Stomach (tissue), 7 donors: ENCODE measurements around the gene MRGPRF.

DNA sequence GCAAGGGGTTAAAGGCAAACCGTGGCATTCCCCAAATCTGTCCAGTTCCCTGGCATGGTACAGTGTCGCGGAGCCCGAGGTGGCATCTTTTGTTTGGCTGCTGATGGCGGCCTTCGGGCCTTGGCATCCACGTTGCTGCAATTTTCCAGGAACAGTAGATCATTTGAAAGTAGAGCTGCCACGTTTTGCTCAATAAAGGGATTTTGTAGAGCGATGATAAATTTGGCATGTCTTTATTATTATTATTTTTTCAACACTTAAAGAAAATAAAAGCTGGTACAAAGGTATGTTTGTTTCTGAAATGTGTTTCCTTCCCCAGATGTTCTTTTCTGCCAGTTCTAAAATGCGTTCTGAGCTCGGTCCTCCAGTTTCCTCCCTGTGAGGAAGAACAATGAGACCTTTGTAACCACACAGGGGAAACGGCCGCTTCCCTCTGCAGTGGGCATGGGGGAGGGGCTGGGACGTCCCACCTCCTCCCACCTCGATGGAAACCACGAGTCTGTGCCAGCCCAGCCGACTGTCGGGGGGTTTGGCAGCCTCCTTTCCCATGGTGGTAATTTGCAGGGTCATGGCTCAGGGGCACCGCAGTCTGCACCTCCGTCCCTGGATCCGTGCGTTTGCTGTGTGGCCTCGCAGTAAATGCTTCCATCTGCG, 15.8 kb downstream of the LRP5 start:
- PRO-cap = no peak
- RAMPAGE, long total RNA, 5 experiments = no peak in any of the 5 experiments
- RRBS = no CpG with 5 or more reads among the region's 24 CpGs

DNA sequence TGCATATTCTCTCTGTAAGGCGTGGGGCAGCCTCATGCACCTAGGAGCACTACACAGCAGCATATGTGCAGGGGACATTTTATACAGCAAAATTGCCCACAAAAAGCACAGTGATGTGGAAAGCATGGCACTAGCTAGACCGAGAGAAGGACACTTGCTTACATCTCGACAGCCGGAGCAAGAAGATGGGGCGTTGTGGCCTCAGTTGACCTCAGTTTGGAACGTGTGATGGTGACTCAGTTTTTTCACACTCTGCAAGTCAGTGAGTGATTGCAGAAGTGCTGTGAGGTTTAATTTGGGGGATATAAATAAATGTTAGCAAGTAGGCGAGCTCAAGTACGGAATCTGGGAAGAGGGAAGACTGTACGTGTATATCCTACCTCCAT, 23.3 kb downstream of the LRP5 start:
- PRO-cap = no peak
- RAMPAGE, long total RNA, 5 experiments = no peak in any of the 5 experiments
- RRBS = no CpG with 5 or more reads among the region's 9 CpGs

DNA sequence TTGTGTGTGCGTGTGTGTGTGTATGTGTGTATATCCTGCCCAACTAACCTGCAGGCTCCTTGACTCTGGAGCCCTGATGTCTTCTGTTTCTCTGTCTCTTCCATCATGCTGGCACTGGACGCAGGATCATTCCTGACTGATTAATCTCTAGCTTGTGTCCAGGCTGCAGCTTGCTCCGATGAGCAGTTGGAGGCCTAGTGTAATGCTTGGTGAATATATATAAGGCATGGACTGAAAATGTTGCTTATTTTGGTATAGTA, 25.6 kb downstream of the LRP5 start:
- PRO-cap = no peak
- RAMPAGE, long total RNA, 5 experiments = no peak in any of the 5 experiments
- RRBS = no CpG with 5 or more reads among the region's 3 CpGs

GRCh38 chr11:68374087-68374550, 61.7 kb downstream of the LRP5 start:
- PRO-cap = no peak
- RAMPAGE, long total RNA, 5 experiments = no peak in any of the 5 experiments
- RRBS = no CpG with 5 or more reads among the region's 23 CpGs

DNA sequence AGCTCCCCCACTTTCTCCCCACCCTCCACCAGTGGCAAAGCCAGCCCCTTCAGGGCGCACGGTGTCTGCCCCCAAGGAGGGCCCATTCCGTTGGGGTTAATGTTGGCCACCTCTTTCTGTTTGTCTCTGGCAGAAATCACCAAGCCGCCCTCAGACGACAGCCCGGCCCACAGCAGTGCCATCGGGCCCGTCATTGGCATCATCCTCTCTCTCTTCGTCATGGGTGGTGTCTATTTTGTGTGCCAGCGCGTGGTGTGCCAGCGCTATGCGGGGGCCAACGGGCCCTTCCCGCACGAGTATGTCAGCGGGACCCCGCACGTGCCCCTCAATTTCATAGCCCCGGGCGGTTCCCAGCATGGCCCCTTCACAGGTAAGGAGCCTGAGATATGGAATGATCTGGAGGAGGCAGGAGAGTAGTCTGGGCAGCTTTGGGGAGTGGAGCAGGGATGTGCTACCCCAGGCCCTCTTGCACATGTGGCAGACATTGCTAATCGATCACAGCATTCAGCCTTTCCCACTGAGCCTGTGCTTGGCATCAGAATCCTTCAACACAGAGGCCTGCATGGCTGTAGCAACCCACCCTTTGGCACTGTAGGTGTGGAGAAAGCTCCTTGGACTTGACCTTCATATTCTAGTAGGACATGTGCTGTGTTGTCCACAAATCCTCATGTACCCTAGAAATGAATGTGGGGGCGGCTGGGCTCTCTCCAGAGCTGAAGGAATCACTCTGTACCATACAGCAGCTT, 22.1 kb upstream of the PPP6R3 start:
- PRO-cap = no peak
- RAMPAGE, long total RNA, 5 experiments = start-site peak on the plus strand in 2 of 5 experiments, centred at positions 294 to 319 of the sequence, 9 to 22 reads per replicate
- RRBS = no CpG with 5 or more reads among the region's 23 CpGs

DNA sequence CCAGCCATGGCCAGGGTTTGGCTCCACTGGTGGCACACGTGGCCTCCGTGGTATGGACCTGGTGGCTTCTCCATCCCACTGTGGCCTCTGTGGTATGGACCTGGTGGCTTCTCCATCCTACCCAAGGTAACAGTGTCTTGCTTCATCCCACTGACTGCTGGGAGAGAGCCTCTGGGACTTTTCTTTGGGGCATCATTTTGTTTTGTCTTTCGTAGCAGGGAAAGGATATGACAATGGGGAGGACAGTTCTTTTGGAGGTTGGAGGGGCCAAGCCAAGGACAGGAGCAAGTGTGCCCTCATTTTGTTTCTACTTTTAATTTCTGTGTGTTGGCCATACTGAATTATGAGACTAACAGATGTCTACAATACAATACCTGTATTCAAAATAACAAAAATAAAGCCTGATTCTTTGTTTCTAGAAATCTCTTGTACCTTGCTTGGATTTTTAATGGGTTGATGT, 69.4 kb upstream of the GAL start:
- PRO-cap = no peak
- RAMPAGE, long total RNA, 5 experiments = no peak in any of the 5 experiments
- RRBS = no CpG with 5 or more reads among the region's 3 CpGs

DNA sequence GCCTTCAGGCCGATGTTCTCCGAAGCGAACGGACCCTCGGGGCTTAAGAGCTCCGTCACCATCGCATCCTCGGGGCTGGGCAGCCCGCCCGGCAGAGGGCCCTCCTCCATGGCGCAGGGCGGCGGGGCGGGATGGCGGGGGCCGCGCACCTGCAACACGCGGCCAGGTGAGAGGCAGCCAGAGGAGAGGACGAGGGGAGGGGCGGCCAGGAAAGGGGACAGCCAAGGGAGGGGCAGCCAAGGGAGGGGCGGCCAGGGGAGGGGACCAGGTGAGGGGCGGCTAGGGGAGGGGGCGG, 822 bp downstream of the TESMIN start:
- PRO-cap = no peak
- RAMPAGE, long total RNA, 5 experiments = no peak in any of the 5 experiments
- RRBS = no CpG with 5 or more reads among the region's 24 CpGs

DNA sequence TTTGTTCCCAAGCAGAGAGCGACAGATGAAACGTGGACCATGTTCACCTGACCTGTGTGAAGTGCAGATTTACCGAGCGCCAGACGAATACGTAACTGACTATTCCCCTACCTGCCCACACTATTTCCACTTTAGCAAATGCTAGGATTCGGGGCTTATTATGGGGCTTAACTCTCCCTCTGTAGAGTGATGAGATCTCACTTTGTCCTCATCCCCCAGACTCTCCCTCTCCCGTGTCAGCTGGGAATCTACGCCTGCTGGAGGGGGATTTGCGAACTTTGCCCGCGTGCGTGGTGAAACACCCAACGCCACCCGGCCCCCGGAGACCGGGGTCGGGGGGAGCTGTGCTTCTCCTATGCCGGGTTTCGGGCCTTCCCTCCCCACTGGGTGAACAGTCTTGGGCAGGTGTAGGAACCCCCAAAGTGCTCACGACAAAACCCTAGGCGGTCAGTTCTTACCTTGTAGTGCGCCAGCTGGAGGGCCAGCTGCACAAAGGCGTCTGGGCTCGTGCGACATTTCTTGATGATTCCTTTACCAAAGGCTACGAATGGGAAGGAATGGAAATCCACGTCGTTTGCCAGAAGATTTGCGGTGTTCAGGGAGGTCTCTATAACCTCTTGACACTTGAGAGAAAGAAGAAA, 21.6 kb upstream of the TESMIN start:
- PRO-cap = no peak
- RAMPAGE, long total RNA, 5 experiments = start-site peak on the minus strand in 1 of 5 experiments, centred at position 506 of the sequence, 12 reads per replicate
- RRBS = no CpG with 5 or more reads among the region's 30 CpGs

DNA sequence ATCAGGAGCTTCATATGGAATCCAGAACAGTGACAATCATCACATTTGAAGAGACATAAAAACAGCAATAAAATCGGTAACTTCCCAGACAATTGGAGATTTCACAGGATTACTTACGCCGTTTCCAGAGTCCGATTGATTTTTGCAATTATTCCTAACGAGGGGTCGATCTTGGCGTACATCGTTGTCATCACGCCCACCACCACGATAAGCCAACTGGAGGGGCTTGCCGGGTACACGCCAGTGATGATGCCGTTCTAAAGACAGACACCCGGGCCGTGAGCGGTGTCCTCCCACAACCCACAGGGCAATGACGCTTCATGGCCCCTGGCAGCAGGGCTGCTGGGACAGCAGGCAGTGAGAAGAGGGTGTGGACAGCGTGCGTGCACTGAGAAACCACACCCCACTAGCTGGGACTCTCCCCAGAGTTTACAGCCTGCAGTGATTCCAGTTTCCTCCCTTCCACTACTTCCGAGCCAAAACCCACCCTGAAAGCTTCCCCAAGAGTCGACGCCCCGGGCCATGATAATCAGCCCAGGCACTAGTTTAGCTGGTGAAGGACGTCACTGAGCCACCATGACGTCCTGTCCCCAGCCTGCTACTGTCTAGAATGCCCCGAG, 29.3 kb downstream of the CPT1A start:
- PRO-cap = bidirectional peak, plus-strand start at position 544 of the sequence, minus-strand start at position 312 of the sequence
- RAMPAGE, long total RNA, 5 experiments = start-site peak on the minus strand in 1 of 5 experiments, centred at position 202 of the sequence, 10 reads per replicate
- RRBS = 63% methylated on average over 5 of the region's 26 CpGs

GRCh38 chr11:68815235-68815565, 26.5 kb downstream of the CPT1A start:
- PRO-cap = no peak
- RAMPAGE, long total RNA, 5 experiments = start-site peak on the minus strand in 3 of 5 experiments, at chr11:68815359-68815488 at its widest, 5 to 38 reads per replicate
- RRBS = no CpG with 5 or more reads among the region's 8 CpGs

GRCh38 chr11:68843637-68844501, 2.2 kb upstream of the CPT1A start:
- PRO-cap = bidirectional peak, plus-strand start at chr11:68844113, minus-strand start at chr11:68843902
- RAMPAGE, long total RNA, 5 experiments = no peak in any of the 5 experiments
- RRBS = 7% methylated on average over 26 of the region's 59 CpGs

DNA sequence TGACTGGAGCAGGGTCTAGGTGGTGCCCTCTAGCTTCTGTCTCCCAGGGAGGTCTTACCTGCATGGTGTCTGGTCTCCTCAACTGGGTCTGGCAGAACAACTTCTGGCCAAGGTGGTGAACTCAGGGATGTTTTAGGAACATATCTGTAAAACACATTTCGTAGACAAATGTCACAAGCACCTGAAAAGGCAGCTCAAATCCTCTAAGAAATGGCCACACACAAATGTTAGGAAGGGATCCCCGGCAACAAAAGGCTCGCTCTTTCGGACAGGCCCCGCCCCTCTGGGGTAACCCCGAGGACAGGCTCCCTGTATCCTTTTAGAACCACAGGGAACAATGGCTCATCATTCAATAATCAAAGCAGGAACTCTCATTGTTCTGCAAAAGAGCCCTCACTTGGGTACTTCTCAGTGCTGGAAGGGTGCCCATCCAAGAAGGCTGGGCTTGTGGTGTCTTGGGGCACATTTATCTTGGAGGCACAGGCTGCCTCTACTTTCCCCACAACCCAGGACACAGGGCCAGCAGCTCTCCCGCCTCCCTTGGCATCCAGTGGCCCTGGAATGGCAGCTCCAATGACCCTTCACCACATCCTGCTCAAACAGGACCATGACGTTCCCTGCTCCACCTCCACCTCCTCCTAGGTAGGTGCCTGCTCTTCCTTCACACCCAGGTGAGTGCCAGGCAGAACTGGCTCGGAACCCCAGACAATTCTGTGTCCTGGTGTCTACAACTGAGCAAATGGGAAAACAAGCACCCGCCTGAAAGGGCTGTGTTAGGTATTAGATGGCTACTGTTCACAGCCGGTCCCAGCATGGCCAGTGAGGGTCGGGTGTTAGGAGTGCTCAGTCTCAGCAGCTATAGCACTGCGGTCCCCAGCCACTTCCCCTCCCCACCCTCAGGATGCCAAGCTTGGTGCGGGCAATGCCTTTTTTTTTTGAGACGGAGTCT, 5.5 kb downstream of the MRPL21 start:
- PRO-cap = no peak
- RAMPAGE, long total RNA, 5 experiments = no peak in any of the 5 experiments
- RRBS = no CpG with 5 or more reads among the region's 15 CpGs

GRCh38 chr11:68934563-68935132, 31.0 kb downstream of the IGHMBP2 start:
- PRO-cap = no peak
- RAMPAGE, long total RNA, 5 experiments = no peak in any of the 5 experiments
- RRBS = 93% methylated on average over 2 of the region's 16 CpGs

- PRO-cap = no peak
- RAMPAGE, long total RNA, 5 experiments = no peak in any of the 5 experiments
- RRBS = no CpG with 5 or more reads among the region's 11 CpGs
These were observed 17.9 kb downstream of the MRGPRD start for GRCh38 chr11:68962946-68963298.

DNA sequence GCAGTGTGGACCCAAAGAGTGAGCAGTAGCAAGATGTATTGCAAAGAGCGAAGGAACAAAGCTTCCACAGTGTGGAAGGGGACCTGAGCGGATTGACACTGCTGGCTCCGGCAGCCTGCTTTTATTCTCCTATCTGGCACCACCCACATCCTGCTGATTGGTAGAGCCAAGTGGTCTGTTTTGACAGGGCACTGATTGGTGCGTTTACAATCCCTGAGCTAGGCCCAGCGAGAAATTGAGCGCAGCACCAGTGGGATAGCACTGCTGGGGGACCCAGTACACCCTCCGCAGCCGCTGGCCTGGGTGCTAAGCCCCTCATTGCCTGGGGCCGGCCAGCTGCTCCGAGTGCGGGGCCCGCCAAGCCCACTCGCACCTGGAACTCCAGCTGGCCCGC, 6.6 kb downstream of the MRGPRD start:
- PRO-cap = no peak
- RAMPAGE, long total RNA, 5 experiments = no peak in any of the 5 experiments
- RRBS = no CpG with 5 or more reads among the region's 14 CpGs

DNA sequence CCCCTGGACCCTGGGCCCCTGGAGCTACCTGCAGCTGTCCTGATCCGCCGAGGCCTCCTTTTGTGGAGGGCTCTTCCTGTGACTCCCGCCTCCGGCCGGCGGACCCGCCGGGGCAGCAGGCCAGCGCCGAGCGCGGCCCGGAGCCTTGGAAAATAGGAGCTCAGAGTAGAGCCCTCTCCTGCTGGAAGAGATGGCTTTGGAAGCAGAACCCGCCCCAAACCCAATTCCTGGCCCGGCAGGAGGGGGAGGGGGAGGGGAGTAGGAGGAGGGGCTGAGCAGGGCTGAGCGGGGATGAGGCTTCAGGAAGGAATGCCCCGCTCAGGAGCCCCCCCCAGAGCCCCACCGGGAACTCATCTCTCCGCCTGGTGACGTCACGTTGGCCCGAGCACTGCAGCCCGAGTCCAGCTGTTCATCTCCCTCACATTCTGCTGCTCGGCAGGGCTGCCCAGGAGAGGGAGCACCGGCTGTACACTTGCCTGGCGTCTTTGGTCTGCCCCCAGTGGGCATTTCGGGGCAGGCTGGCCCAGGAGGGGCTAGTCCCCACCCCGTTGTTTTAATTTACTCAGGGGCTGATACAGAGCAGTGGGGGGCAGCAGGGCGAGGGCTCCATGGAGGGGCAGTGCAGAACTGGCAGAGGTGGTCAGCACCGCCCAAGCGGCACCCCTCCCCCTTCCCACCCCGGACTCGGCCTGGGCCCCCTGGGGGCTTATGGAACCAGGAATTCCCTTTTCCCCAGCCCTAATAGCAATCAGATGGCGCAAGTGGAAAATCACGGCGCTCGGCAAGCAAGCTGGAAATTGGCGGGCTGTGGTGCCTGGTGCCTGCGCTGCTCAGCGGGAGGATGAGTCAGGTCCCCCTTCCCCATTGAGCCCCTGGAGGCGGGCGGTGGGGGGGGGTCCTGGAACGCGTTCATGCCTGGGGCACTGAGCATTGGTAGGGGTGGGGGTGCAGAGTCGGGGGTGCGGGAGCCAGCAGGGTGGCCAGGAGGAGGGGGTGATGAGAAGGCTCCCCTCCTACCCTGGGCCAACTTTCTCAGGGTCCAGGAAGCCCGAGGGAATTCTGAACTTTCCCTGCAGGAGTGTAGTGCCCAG, at the start of gene MRGPRF:
Gene MRGPRF (minus strand): TSS at position 192 of the 1,091 bp plus-strand sequence.
- PRO-cap = bidirectional peak, plus-strand start at position 398 of the sequence, minus-strand start at position 192 of the sequence
- RAMPAGE, long total RNA, 5 experiments = start-site peak on the minus strand in 4 of 5 experiments, centred at positions 179 to 193 of the sequence, 26 to 56 reads per replicate
- RRBS = 7% methylated on average over 12 of the region's 47 CpGs

DNA sequence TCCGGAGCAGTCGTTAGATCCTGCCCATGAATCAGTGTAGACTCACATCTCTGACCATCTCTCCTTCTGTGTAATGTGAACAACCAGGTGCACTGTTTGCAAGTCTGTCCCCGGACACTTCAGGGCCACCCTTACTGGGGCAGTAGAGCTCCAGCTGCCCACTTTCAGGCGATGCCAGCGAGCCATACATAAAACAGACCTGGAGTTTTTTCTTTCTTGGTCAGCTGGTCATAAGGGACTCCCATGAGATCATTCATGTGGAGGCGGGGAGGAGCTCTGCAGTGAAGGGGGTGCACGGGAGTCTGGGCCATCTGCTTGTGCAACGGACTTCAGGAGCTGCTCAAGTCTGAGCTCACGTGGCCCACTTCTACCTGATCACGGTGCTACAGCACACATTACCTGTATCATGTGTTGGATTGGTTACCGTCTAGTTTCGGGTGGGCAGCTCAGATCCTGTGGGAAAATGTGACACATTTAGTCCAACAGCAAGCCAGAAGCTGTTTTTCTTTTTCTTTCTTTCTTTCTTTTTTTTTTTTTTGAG, 9.2 kb upstream of the MRGPRF start:
- PRO-cap = no peak
- RAMPAGE, long total RNA, 5 experiments = no peak in any of the 5 experiments
- RRBS = 70% methylated on average over 3 of the region's 12 CpGs

GRCh38 chr11:69060965-69061282, 12.2 kb downstream of the TPCN2 start:
- PRO-cap = no peak
- RAMPAGE, long total RNA, 5 experiments = start-site peak on the plus strand in 1 of 5 experiments, at chr11:69060992-69061076 at its widest, 6 reads per replicate
- RRBS = 68% methylated on average over 6 of the region's 10 CpGs

GRCh38 chr11:69381995-69382710, 88.2 kb downstream of the MYEOV start:
- PRO-cap = no peak
- RAMPAGE, long total RNA, 5 experiments = no peak in any of the 5 experiments
- RRBS = no CpG with 5 or more reads among the region's 25 CpGs

DNA sequence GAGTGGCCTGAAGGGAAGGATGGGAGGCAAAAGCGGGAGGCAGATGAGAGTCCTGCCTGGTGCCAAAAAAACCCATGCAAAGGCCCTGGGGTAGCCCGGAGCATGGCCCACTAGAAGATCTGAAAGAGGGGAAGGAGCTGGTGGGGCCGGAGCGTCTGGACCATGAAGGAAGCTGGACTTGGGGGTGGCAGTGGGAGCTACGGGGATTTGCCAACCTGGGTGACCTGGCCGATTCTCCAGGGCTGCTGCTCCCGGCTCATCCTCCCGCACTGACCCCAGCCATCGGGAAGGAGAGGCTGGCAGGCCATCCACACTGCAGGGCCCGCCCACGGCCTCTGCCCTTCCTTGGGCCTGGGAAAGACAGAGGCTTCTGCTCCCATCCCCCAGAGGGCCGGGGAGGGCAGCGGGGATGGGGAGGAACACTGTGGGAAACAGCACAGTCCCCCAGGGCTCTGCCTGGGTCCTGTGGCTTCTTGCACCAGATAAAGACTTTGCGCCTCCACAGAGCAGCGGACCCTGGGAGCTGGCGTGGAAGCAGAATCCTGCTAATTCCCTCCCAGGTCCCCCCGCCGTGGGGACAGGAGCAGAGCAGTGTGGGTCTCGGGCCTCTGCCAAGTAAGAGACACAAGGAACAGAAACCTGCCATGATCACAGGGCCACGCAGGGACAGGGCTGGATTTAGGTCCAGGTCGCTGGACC, 100.4 kb downstream of the MYEOV start:
- PRO-cap = no peak
- RAMPAGE, long total RNA, 5 experiments = no peak in any of the 5 experiments
- RRBS = 80% methylated on average over 5 of the region's 21 CpGs